ENCODE results near the genes SIGLEC10 and SIGLEC12.

GRCh38 chr19:51417029-51418171, at the start of gene SIGLEC10:
SIGLEC10 (minus strand) TSS chr19:51417642.
- PRO-cap, result no peak
- RAMPAGE, long total RNA, result no peak

DNA sequence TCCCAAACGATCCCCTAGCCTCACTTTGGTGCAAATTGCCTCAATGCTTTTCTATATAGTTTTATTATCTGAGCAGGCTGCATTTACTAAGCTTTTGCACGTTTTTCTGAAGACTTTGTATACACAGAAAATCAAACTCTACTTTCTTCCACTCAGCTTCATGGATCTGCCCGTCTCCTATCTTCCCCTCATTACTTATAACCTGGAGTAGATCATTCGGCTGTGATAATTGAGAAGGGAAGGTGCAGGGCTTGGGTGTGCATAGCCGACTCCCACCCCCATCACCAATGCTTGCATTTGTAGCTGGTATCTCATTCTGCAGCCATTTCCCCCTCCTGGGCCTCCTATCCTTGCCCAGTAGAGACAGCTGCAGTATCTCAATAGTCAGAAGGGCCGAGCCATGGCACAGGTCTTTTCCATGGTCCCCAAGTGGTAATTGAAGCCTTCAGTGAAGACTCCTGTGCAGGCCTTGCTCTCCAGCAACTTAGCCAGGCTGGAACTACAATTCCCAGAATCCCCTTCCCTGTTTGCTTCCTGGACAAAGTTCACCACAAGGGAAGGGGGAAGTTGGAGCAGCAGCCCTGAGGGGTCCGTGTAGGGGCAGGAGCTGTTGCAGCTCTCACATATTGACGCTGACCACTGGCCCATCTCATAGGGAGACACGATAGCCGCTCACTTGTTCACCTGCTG, 2.0 kb upstream of the SIGLEC8 start:
- PRO-cap, result no peak
- RAMPAGE, long total RNA, result no peak

DNA sequence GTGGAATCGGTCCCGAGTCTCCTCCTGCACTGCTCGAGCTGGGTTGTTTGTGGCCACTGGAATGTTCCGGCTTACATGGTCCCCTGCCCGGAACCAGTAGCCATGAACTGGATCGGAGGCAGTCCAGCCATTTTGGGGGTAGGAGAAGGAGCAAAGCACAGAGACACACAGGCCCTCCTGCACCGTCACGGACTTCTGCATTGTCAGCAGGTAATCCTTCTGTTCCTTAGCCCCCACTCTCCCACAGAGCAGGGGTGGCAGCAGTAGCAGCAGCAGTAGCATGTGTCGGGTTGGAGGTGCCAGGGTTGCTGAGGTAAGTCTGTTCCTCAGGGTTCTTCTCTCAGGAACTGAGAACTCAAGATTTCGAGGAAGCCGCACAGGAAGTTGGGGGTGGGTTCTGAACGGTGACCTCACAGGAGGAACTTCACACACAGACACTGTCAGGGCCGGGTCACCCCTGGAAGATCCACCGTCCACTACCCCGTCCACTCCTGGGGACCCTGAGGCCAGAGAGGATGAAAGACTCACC, at the start of gene SIGLEC12:
SIGLEC12 (minus strand) TSS at position 349 of the 529 bp plus-strand sequence.
- PRO-cap, result no peak
- RAMPAGE, long total RNA, result no peak

- PRO-cap, result no peak
- RAMPAGE, long total RNA, result no peak
These were observed 19.4 kb upstream of the SIGLEC6 start for GRCh38 chr19:51550596-51551577.

DNA sequence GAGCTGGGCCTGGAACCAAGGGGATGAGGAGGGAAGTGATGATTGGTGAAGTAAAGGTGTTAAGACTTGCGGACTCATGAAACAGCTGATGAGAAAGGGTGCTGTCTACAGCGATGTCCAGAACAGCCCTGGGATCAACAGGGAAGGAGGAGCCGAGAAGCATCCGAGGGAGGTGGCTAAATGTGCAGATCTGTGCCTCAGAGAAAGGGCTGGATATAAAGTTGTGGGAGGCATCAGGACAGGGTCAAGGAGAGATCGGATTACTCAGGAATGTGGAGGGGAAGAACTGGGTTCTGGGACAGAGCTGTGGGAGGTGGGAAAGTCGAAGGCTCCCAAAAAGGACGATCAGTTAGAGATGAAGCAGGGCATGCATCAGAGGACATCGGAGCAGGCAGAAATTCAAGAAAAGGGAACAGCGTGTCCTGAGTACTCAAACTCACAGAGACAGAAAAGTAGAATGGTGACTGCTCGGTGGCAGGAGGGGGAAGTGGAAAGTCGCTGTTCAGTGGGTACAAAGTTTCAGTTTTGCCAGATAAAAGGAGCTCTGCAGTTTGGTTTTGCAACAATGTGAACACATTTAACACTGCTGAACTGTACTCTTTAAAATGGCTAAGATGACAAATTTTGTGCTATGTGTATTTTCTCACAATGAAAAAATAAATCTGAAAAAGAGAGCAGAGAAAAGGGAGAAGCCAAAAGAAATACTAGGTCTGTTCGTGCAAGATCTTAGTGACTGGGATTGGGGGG, 1.8 kb downstream of the SIGLEC14 start:
- PRO-cap, result no peak
- RAMPAGE, long total RNA, result no peak

DNA sequence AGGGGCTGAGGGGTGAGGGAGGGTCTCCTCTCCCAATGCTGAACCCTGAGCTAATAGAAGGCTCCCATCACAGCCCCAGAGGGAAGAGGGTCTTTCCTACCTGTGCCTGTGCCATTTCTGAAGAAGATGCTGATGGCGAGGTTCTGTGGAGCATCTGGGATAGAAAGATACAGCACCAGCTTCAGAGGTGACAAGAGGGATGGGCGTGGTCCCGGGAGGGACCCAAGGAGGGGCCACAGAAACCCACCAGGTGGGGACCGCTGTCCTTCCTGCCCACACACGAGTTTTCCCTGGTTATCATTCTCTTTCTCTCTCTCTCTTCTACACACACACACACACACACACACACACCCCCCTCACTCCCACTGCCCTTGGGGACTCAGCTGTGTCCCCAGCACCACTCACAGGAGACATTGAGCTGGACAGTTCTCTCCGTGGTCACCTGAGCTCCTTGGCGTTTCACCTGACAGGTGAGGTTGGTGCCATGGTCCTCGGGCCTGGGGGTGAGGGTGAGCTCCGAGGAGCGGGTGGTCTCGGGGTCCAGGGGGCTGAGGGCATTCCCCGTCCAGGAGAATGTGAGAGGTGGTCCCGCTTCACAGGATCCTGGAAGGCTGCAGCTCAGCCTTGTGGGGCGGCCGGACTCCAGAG, 1.1 kb downstream of the SIGLEC14 start:
- PRO-cap, result no peak
- RAMPAGE, long total RNA, result no peak

- PRO-cap, result no peak
- RAMPAGE, long total RNA, result no peak
These were observed 5.2 kb upstream of the SPACA6 start for GRCh38 chr19:51687831-51688360.

GRCh38 chr19:51724301-51725016, 668 bp upstream of the HAS1 start:
- PRO-cap, result bidirectional peak, plus-strand start at chr19:51724744, minus-strand start at chr19:51724626
- RAMPAGE, long total RNA, result no peak

DNA sequence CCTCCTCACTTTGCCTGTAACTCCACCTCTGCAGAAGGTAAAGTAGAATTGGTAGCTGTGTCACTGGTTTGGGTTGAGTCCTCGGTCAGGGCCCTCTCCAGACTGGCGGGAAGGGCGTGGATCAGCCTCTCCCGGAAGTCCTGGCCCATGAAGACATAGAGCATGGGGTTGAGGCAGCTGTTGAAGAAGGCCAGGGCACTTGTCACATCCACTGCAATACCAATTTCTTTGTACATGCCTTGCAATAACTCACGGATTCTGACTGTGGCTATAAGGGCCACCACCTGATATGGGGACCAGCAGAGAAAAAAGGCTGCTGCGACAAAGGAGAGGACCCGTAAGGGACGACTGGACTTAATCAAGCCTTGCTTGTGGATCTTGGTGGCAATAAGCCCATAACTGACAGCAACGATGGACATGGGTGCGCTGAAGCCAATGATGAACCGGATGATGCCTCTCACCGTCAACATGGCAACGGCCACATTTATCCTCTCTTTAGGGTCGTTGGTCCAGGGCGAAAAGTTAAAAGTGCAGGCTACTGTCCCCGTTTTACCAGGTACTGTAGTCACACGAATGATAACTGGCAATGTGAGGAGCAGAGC, 5.6 kb downstream of the FPR1 start:
- PRO-cap, result no peak
- RAMPAGE, long total RNA, result no peak

GRCh38 chr19:51750537-51751493, 863 bp downstream of the FPR1 start:
- PRO-cap, result no peak
- RAMPAGE, long total RNA, result no peak

GRCh38 chr19:51784707-51785519, 10.0 kb upstream of the FPR3 start:
- PRO-cap, result no peak
- RAMPAGE, long total RNA, result no peak

DNA sequence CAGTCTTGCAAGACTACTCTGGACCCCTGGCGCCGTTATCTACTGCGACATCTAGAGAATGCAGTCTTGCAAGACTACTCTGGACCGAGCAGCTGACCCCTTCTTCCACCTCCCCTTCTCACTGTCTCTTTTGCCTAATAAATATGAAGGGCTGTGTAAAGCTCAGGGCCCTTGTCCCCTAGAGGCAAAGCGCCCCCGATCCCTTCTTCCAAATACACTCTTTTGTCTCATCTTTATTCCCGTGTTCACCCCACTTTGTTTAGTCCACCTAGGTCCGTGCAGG, 10.6 kb downstream of the ZNF350 start:
- PRO-cap, result no peak
- RAMPAGE, long total RNA, result no peak

DNA sequence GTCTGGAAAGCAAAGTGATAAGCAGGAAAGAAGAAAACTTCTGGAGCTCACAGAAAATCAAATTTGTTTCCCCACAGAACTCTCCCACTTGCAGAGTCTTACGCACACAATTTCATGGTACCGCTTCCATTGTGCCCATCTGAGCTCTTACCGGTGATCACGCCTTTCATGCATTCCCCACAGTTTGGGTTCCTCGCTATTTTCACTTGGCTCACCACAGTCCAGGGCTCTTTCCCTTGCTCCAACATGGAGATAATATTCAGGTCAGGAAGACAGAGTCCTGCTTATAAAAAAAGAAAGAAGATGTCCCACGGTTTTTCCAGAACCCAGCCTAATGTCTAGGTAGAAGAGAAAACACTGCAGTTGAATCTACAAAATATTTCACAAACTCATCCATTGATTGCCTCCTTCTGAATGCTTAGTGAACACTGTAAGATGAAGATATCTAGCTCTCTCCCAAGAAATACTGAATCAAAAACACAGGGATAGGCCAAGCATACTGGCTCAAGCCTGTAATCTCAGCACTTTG, 19.6 kb downstream of the ZNF841 start:
- PRO-cap, result no peak
- RAMPAGE, long total RNA, result no peak

DNA sequence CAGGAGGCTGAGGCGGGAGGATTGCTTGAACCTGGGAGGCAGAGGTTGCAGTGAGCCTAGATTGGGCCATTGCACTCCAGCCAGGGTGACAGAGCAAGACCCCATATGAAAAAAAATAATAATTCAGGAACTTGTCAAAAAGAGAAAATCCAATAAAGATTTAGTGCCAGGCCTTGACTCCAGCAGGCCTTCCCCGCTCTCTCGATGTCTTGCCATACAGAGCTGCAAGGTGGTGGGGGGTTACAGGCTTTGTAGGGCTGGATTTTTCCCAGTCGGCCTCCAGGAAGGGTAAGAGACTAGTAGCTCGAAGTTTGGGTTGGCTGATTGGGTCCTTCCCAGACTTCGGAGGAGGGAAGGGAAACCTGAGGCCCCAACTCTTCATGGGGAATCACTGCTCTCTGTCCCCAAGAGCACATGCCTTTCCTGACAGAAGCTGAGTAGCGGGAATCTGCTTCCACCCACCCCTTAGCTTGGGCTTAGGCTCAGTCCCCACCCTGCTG, 39.5 kb downstream of the PPP2R1A start:
- PRO-cap, result no peak
- RAMPAGE, long total RNA, result no peak

DNA sequence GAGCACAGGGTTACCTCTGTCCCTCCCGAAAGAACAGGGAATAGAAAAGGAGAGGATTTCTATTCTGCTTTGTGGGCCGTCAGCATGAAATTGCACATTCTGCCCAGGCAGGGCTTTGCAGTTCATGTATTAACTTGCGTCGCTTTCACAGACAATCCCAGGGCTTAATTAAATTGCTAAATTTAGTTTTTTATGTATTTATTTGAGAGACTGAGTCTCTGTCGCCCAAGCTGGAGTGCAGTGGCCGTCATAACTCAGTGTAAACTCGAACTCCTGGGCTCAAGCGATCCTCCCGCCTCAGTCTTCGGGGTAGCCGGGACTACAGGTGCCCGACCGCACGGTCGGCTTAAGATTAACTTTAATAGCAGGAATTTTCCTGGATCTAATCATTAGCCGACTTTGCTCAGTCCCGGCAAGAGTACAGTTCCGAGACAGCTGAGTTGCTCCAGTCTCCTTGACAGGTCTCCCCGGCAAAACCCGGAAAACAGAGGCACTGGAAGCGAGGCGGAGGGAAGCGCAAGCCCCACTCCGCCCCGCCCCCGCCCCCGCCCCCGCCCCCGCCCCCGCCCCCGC, 363 bp upstream of the ZNF480 start:
- PRO-cap, result bidirectional peak, plus-strand start outside the sequence, minus-strand start at position 479 of the sequence
- RAMPAGE, long total RNA, result no peak

- PRO-cap, result no peak
- RAMPAGE, long total RNA, result no peak
These were observed 4.4 kb downstream of the ZNF320 start for GRCh38 chr19:52892937-52893451.

- PRO-cap, result no peak
- RAMPAGE, long total RNA, result no peak
These were observed 16.9 kb downstream of the ZNF816 start for GRCh38 chr19:52945590-52946369.

- PRO-cap, result no peak
- RAMPAGE, long total RNA, result no peak
These were observed 16.3 kb downstream of the ZNF816 start for GRCh38 chr19:52946370-52946841.

DNA sequence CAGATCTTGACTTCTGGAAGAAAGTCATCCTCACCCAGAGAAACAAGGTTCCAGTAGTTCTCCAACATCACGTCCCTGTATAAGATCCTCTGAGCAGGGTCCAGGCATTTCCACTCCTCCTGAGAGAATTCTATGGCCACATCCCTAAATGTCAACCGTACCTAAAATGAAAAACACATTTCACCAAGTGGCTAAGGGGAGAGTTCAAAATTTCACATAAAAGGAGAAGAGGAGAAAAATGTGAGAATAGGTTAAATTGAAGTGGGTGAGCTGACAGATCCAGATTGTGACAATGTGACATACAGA, 28.2 kb downstream of the ZNF160 start:
- PRO-cap, result no peak
- RAMPAGE, long total RNA, result no peak

GRCh38 chr19:53101579-53102001, 1.6 kb downstream of the ZNF160 start:
- PRO-cap, result no peak
- RAMPAGE, long total RNA, result no peak